Type B pancreatic cell (in vitro differentiated cells): Measurements from ENCODE around the genes ZNF474, SNX2 and CSNK1G3.

DNA sequence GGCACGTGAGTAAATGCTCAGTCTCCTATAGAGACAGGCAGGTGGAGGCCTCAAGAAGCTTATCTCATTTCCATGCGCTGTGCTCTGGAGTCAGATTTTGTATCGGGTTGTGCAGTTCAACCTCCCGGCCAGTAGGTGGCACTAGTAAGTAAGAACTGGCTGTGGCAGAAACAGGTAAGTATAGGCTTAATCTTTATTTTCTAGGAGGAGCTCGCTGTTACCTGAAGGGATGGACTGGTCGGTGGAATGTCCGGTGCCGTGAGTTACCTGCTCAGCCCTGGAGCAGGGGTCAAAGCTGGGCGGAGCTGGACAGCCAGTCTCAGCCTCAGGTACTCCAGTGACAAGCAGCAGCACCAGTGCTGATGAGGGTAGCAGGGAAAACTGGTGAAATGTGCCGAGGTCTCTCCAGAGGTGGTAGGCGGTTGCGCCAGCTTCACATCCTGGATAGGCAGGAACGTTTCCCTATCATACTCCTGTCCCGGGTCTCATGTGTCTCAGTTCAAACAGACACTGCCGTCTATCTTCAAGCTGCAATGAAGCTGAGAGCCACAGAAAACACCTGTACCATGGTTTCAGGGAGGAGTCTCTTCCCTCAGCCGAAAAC lies 880.2 kb upstream of the SEMA6A start:
- PRO-cap = no peak

DNA sequence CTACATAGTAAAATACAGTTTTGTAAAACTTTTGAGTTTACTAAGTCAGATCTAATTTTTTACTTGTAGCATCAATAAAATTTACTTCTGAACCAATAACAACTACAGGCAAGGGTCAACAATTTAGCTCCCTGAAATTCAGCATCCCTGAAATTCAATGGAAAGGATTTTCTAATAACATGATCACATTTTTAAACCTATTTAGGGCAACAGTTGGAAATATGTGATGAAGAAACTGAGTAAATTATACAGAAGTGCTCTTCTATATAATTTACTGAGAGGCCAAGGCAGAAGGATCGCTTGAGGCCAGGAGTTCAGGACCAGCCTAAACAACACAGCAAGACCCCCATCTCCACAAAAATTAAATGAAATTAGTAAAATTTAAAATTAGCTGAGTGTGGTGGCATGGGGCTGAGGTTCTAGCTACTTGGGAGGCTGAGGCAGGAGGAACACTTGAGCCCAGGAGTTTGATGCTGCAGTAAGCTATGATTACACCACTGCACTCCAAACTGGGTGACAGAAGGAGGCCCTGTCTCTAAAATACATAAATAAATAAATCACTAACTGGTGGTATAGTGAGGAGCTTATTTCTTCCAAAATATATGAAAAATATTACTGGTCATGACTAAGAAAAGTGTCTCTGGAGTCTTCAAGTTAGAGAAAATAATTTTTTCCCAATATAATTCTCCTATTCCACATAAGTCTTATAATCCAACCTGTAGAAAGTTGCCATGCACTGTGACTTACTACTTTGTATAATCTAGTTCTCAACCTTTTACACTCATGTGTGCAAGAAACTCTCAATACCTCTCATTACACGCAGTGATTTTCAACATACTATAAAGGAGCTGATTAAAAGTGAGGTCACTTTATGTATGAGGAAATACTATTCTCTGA lies 150.7 kb downstream of the DTWD2 start:
- PRO-cap = no peak

DNA sequence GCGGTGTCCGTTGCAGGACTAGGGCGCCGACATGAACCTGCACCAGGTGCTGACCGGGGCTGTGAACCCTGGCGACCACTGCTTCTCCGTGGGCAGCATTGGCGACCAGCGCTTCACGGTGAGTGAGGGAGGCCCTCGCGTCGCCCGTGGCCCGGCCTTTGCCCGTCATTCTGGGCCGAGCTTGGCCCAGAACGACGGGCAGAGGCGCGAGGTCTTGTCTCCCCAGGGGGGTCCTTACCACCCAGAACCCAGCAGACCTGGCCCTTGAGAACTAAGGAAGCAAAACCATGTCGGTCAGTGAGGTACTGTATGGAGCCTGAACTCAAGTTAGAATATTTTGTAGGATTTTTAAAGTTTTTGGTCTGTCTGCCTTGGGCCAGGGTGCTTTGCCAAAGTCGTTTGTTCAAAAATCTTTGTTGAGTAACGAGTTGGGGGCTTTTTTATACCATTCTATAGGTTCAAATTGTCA lies 686 bp downstream of the DMXL1 start:
- PRO-cap = bidirectional peak, plus-strand start at position 168 of the sequence, minus-strand start at position 87 of the sequence

GRCh38 chr5:119238771-119239108 lies 117.1 kb upstream of the TNFAIP8 start:
- PRO-cap = no peak

GRCh38 chr5:119322135-119323029 lies 33.4 kb upstream of the TNFAIP8 start:
- PRO-cap = no peak

- PRO-cap = no peak
Observed at GRCh38 chr5:119329602-119330979, 25.7 kb upstream of the TNFAIP8 start.

- PRO-cap = no peak
Observed at GRCh38 chr5:120916350-120916845, 452.3 kb downstream of the PRR16 start.

DNA sequence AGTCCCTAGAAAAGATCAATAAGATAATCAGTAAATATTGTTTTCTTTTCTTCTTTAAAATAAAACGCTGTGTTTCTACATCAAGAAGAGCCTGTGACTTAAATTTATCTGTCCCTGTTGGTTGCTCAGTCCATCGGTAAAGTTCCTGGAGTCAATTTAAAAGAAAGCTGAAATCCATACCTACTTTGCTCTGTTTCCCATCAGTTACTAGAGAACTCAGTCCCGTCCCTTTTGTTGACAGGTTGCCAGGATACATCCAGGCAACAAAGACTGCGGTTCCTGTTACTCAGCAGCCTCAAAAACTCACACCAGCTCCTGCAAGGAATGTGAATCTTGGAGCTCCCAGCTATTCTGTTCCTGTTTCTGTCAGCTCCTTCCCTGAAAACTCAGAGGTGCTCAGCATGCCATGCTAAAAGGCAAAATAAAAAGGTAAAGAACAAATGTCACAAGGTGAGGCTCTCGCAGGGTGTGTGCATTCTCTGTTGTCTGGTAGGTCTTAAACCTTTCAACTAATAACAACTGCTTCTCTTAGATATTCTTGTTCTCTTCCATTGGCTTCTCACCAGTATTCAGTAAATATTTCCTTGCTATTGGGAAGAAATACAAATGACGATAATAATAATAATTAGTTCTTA lies at the start of gene ZNF474:
Gene ZNF474, plus strand, starts transcription at position 292 of the 635 bp plus-strand sequence.
- PRO-cap = no peak

GRCh38 chr5:122182438-122182981 lies 22.5 kb downstream of the ENSG00000250803 start:
- PRO-cap = no peak

GRCh38 chr5:122311031-122311394 lies 1.0 kb upstream of the SNCAIP start:
- PRO-cap = no peak

GRCh38 chr5:122774951-122775812 lies at the start of gene SNX2:
TSS of gene SNX2 (plus strand) at chr5:122775080.
- PRO-cap = bidirectional peak, plus-strand start at chr5:122775082, minus-strand start at chr5:122774866; unidirectional peak, plus-strand start at chr5:122775208; bidirectional peak, plus-strand start at chr5:122775362, minus-strand start at chr5:122775289

GRCh38 chr5:122997175-122997692 lies 39.3 kb downstream of the PPIC start:
- PRO-cap = no peak

GRCh38 chr5:123512050-123513106 lies at the start of gene CSNK1G3:
TSS of gene CSNK1G3 (plus strand) at chr5:123512177.
- PRO-cap = bidirectional peak, plus-strand start at chr5:123512295, minus-strand start at chr5:123511984; bidirectional peak, plus-strand start at chr5:123512464, minus-strand start at chr5:123512475

GRCh38 chr5:123514593-123515151 lies 2.7 kb downstream of the CSNK1G3 start:
- PRO-cap = no peak

- PRO-cap = no peak
Observed at GRCh38 chr5:123603356-123604125, 91.6 kb downstream of the CSNK1G3 start.

DNA sequence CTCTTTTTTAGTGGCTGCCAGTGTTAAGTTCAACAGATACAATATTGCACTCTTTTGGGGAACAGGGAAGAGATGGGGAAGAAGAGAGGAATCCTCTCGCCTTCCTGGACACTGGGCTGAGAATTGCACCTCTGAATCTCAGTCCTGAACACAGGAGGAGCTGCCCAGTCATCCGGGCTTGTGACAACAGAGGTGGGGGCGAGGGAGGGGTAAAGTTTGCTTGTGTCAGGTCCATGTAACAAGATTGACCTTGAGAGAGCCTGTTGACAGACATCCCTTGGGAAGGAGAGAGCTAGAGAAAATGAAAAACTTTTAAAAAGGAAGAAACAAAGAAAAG lies 363.5 kb downstream of the CSNK1G3 start:
- PRO-cap = no peak

DNA sequence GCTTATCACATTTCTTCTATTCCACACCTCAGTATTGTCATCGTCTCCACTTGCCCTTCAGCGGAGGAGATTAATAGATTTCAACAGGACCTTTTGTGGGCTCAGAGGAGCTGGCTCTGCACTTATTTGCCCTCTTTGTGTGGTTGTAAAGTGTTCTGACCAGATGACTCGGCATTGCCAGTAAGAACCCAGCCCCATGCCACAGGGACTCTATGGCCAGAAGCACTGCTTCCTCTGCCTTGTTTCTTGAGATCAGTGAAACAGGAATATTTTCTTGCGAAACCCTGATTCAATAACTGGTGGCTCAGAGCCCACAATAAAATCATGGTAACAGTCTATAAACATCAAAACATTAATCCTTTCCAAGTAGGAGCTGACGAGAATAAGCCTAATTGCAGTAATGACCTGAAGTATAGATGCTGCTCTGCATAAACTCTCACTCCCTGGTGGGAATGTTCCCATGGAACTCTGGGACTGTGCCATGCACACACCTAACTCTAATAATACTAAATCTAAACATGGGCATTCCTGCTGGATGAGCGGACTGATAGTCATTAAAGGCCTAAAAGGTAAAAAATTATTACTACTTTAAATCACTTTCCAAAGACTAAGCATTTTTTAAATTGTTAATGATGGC lies 344.3 kb downstream of the ZNF608 start:
- PRO-cap = no peak

- PRO-cap = no peak
Observed at GRCh38 chr5:124671124-124671630, 75.3 kb downstream of the ZNF608 start.

GRCh38 chr5:124697389-124697966 lies 49.0 kb downstream of the ZNF608 start:
- PRO-cap = no peak

- PRO-cap = unidirectional peak, minus-strand start at chr5:124742297
Observed at GRCh38 chr5:124741616-124742567, 4.5 kb downstream of the ZNF608 start.